Vein endothelial cell (primary cell): ENCODE results near the genes OTOP3 and TMEM94.

- CAGE, long polyA plus RNA = no peak
These were observed 126.4 kb upstream of the SDK2 start for GRCh38 chr17:73770535-73771198.

GRCh38 chr17:73984859-73985240 is 218.6 kb upstream of the RPL38 start:
- CAGE, long polyA plus RNA = no peak

DNA sequence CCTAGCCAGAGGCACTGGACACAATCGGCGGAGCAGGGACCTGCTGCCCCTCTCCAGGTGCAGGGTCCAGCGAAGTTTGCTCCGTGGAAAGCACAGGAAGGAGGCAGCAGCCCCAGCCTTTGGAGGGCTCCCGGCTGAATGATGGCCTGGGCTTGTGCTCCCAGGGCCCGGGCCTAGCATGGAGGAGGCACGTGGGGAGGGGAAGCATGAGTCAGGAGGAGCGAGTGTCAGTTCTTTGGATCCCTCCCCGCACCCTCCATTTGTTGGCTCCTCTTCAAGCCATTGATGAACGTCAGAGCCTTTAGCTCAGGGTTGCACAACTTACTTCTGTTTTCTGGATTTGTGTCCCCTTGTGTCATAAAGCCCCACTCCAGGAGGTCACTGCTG is 25.8 kb downstream of the TTYH2 start:
- CAGE, long polyA plus RNA = no peak

DNA sequence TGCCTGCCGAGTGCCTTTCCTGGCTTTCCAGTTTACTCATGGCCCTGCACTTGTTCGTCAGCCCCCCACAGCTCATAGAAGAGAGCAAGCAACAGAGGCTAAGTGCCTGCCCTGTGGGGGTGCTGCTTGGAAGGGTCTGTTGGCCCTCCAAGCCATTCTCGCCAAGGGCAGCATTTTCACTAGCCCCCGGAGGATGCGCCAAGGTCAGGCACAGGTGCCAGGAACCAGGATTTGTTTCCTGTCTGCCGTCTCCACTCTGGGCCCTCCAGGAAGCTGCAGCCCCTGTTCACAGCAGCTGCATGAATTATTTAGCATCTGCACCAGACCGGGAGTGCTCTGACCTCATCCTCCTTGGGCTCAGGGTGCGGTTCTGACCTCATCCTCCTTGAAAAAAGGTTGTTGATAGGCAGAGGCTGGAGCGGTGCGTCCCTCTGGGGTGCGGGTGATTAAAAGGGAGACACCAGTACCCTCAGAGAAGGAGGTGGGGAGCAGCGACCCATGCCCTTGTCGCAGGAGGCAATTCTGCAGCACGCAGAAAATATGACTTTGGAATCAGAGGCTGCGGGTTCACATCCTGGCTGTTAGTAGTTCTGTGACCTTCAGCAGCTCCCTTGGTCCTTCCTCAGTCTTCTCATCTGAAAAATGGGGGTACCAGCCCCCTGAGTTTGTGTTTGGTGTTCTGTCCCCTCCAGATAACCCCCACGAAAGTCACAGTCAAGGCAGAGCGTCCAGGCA is 14.1 kb upstream of the CD300A start:
- CAGE, long polyA plus RNA = no peak

DNA sequence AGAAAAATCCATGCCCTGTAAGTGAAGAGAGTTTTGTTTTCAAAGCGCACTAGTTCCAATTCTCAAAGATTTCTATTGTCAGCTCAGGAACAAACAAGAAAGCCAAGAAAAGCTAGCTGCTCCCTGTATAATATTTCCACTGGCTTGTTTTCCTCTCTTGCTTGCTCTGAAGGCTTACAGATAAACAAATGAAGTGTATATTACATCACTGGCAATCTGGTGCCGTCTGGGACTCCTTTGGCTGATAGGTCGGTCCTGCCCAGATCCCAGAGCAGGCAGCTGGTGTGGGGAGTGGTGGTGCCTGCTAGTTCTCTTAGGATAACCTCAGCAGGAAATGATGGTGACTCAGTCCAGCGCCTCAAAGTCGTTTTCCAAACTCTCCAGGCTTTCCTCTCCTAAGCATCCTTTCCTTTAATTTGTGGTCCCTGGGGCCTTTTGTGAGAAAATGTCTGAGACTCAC is 35.2 kb downstream of the CD300LF start:
- CAGE, long polyA plus RNA = no peak

GRCh38 chr17:74812612-74813518 is 36.6 kb downstream of the TMEM104 start:
- CAGE, long polyA plus RNA = no peak

DNA sequence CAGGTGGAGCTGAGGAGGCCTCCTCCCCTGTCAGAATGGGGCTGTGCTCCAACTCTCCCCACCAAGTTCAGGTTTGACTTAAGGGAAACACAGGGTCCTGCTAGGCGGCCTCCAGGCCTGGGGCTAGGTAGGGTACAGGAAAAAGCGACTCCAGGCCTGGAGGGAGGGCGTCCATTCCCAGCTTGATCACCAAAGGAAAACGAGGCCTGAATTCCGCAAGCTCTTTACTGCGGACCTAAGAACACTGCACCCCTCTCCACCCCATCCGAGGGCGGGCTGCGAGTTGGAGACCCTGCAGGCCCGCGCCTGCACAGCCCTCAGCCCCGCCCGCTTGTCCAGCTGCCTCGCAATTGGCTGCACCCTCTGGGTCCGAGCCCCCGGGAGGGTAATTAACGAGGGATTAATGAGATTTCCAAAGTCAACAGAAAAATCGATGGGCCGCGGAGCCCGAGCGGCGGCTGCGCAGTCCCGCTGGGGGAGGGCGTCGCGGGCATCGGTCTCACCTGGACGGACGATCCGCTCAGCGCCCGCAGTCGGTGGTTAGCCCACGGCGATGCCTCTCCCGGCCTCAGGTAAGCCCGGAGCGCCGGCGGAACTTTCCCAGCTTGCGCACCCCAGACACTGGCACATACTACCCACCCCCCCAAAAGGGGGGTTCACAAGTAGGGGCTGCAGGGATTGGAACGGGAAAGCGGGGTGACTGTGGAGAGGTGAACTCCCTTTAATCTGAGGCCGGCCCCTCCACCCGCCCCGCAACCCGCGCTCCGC is at the start of gene OTOP3:
TSS of gene OTOP3 (plus strand) at position 530 of the 768 bp plus-strand sequence.
- CAGE, long polyA plus RNA = no peak

- CAGE, long polyA plus RNA = no peak
These were observed 701 bp downstream of the OTOP3 start for GRCh38 chr17:74936361-74936837.

- CAGE, long polyA plus RNA = no peak
These were observed 2.8 kb downstream of the OTOP3 start for GRCh38 chr17:74938356-74939108.

DNA sequence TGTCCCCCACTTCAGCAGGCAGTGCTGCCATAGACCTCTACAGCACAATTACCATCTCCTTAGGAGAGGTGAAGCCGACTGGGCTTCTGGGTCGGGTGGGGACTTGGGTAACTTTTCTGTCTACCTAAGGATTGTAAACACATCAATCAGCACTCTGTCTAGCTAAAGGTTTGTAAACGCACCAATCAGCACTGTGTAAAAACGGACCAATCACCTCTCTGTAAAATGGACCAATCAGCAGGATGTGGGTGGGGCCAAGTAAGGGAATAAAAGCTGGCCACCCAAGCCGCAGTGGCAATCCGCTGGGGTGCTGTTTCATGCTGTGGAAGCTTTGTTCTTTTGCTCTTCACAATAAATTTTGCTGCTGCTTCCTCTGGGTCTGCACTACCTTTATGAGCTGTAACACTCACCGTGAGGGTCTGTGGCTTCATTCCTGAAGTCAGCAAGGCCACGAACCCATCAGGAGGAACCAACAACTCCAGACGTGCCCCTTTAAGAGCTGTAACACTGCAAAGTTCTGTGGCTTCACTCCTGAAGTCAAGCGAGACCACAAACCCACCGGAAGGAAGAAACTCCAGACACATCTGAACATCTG is 12.7 kb downstream of the MRPL58 start:
- CAGE, long polyA plus RNA = no peak

DNA sequence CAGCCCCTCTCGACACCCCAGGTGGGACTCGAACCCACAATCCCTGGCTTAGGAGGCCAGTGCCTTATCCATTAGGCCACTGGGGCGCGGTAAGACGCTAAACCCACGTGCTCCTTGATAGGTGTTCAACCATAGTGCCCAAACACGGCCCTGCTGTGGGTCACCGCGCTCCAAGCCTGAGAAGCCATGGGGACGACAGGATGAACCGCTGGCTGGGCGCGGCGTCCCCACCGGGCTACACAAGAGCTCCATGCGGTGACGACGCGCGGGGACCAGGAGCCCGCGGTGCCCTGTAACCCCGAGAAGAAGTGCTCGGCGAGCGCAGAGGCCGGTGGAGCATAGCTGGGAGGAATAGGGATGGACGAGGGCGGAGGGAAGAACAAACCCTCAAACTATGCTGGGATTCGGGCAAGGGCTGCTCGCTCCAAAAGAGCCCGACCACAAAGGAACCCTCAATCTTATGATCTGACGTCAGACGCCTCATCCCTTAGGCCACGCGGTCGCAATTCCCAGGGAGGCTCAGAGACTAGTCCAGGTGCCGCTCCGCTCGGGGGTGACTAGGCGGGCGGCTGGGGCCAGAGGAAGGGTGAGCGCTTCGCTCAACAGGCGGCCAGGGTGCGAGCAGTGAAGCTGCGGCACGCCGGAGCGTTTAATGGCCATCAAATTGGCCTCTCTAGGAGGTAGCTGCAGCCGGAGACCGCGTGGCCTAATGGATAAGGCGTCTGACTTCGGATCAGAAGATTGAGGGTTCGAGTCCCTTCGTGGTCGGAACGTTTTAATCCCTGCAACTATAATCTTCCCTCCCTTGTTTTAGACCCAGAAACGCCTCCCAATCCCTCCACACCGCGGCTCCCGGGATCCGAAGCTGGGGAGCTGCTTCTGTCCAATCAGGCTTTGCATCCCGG is 12.1 kb downstream of the ATP5PD start:
- CAGE, long polyA plus RNA = no peak

DNA sequence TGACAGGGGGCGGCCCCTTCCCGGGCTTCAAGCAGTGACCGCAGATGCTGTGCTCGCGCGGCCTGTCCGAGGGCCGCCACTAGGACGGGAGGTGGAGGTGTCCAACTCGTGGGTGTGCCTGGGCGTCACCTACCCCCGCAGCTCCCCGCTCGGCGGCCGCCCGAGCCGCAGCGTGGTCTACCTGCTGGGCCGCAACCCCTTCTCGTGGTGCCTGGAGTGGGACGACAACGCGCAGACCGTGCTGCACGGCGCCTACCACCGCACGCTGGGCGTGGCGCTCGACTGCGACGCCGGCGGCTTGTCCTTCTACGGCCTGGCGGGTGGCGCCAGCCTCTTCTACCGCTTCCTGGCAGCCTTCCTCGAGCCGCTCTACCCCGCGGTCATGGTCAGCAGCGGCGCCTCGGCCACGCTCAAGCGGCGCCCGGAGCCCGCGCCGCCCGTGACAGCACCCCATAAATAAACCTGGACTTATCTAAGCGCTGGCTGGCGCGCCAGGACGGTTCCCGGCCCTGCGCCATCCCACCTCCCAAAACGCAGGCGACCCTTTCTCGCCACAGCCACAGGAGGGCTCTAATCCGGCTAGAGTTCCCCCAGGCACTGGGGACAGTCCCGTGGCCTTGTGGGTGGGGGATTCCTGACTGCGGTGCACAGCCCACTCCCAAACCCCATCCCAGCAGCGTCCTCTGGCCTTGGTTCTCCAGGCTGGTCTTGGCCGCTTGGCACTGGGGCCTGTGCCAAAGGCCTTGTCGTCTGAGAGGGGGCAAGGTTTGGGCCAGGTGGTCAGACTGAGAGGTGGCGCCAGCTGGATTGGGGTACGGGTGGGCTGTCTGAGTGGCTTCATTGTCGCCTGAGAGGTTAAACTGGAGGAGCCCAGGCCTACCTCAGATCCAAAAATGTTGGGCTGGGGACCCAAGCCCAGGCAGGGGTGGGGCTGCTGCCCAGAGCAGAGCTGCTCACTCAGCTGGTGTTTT is 10.2 kb upstream of the SLC16A5 start:
- CAGE, long polyA plus RNA = no peak

DNA sequence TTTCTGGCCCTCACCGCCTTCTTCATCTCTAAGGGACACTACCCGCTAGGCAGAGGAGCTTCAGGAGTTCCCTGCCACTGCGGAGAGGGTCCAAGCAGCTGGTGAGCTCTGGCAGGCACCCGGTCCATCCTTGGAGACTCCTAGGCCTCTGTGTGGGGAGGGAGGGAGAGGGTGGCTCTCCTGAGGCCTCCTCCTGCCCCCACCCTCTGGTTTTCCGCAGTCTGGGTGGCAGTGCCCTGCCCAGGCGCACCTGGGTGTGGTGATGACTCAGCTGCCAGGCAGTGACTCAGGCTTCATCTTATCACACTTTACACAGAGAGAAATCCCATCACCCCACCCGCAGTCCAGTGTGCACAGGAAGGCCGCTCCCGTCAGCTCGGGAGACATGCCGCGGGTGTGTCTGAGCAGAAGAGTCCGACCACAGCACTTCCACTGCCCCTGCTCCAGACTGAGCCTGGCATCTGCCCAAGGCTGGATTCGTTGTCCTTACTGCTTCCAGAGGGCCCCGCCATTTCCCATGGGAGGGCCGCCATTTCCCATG is 7.3 kb downstream of the NT5C start:
- CAGE, long polyA plus RNA = no peak

GRCh38 chr17:75271632-75272389 is 780 bp upstream of the MIF4GD start:
- CAGE, long polyA plus RNA = no peak

- CAGE, long polyA plus RNA = no peak
These were observed 3.5 kb upstream of the SLC25A19 start for GRCh38 chr17:75292826-75293136.

DNA sequence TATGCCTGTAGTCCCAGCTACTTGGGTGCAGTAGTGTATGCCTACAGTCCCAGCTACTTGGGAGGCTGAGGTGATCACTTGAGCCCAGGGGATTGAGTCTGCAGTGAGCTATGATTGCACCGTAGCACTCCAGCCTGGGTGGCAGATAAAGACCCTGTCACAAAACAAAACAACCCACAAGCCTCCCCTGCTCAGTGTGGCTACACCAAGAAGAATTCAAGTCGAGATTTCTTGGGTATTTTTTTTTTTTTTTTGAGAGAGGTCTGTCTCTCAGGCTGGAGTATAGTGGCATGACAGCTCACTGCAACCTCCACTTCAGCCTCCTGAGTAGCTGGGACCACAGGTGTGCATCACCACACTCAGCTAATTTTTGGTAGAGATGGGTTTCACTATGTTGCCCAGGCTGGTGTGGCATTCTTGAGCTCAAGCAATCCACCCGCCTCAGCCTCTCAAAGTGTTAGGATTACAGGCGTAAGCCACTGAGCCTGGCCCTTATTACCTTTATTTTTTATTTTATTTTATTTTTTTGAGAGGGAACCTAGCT is 27.3 kb upstream of the SLC25A19 start:
- CAGE, long polyA plus RNA = no peak

DNA sequence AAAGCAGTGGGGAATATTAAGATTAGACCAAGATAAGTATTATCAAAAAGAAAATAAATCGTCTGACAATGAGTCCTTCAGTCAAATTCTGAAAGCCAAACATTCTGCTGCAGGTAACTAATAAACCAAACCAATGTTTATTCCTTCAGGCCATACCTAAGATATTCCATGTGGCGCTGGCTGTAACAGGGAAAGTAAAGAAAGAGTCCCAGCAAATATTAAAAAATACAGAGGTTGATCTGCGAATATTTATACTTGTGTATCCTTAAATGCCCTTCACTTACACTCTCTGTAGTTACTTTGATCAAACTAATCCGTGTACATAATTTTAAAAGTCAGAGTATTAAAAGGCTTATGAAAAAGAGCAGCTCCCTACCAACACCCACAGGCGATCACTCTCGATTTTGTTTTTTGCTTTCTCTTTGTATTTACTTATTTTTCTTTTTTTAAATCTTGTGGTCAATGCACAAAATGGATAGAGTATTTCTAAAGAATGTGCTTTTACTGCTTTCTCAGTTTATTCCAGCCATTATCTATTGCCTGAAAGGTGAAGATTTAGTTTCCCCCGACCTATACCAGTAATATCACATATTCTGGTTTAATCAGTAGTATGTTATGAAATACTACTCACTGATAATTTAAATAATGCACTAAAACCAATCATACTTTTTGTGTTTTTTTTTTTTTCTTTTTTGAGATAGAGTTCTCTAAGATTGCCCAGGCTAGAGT is 10.1 kb downstream of the GRB2 start:
- CAGE, long polyA plus RNA = no peak

DNA sequence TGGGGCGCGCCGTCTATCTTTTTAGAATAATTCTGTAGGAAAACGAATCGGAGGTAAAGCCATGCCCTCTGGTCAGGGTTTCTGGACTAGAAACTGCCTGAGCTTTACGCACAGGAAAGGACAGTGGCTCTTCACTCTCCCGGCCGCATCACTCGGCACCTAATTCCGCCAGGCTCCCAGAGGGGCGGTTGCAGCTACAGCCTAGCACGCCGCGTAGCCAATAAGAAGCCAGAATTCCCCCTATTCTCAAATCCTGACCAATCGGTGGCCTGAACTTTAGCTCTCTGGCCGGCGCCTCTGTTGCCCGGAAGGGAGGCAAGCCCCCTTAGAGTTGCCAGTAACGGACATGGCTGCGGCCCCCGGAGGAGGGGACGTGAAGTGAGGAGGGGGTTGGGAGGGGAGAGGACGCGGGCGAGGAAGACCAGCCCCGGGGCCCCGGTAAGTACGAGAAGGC is at the start of gene TMEM94:
TSS of gene TMEM94 (plus strand) at position 322 of the 454 bp plus-strand sequence.
- CAGE, long polyA plus RNA = no peak

- CAGE, long polyA plus RNA = no peak
These were observed 21.0 kb downstream of the CASKIN2 start for GRCh38 chr17:75494247-75494881.

DNA sequence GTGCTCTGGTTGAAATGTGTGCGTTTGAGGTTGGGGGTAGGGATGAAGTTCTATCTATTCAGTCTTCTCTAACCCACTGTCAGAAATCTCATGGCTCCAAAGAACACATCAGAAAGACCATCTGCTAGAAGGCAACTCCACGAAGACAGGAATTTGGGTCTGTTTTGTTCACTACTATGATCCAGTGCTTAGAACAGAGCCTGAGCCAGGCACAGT is 2.5 kb downstream of the CASKIN2 start:
- CAGE, long polyA plus RNA = no peak